Osteocyte (in vitro differentiated cells): ENCODE measurements around the gene H4C16.

DNA sequence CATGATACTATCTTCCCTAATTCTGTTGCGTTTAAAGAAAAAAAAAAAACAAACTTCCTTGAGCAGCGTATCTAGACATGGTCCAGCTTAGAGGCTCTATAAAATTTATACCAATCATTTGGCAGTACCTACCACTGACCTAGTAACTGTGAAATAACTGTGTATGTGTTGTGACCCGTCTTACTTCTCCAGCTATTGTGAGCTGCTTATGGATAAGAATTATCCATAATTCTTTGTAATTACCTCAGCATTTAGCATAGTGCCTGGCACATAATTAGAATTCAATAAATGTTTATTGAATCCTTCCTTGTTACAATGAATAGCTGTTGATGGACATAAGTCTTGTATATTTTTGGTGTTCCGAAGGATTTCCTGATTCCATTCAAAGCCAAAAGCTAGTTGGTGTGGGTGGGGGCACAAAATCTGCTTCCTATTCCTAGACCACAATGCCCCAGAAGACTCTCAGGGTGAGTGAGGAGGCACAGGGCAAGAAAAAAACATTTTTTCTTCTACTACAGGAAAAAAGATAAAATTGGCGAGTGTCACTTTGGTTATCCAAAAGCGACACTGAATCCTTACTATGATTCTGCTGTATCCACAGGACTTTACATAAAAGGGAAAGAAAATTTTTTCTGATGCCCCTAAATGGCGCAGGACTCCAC is 53.1 kb downstream of the DUSP16 start:
- PRO-cap: no peak

DNA sequence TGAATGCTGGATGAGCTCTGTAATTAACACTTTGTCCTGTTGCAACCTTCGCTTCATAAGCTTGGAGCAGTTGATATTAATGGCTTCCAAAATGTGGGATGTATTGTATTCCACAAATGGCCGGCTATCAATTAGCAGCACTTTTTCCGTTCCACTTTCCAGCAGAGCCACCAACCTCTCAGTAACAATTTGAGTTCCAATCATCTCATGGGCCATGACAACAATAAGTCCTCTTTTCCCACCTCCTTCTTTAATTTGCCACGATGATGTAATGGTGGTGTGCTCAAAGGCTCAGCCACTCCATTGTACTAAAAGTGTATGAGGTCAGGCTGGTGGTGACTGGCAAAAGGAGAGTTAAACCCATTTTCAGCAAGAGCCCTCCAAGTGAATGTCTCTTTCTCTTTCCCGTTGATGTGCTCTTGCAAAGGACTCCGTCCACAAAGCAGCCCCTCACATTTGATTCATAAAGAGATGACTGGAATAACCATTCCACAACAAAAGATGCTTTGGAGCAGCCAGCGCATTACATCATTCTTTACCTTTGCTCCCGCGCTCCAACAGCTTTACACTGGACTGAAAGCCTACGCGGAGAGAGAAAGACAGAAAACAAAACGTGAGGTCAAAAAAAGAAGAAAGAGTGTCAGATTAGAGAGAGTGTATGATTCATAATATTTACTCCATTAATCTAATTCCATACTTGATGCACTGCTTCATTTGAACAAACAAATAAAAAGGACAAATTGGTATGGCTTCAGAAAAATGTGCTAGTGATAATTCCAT is 41.6 kb downstream of the DUSP16 start:
- PRO-cap: no peak

DNA sequence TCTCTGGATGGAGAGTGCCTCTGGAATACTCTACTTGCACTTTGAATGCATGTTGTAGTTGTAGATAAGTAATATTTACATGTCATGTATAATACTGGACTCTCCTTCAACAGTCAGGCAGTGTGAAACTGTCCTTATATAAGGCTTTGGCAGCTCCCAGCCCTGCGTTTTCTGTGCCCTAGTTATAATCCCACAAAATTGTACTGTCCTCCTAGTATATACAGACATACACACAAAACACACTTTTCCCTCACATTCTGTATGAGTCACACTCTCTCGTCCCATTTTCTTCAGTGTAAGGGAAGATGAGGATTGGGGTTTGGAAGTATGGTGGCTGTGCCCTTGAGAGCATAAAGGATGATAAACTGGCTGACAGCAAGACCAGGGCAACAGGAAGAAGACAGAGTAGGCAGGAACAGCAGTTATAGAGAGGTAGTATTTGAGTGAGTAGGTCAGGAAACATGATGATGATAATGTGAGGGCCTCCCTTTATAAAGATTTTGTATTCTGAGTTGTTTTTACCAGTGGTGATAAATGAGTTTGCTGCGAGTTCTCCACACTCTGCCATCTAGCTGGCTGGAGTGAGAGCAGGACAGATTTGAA is 4.9 kb downstream of the CREBL2 start:
- PRO-cap: no peak

GRCh38 chr12:12705888-12706344 is 9.9 kb upstream of the GPR19 start:
- PRO-cap: no peak

DNA sequence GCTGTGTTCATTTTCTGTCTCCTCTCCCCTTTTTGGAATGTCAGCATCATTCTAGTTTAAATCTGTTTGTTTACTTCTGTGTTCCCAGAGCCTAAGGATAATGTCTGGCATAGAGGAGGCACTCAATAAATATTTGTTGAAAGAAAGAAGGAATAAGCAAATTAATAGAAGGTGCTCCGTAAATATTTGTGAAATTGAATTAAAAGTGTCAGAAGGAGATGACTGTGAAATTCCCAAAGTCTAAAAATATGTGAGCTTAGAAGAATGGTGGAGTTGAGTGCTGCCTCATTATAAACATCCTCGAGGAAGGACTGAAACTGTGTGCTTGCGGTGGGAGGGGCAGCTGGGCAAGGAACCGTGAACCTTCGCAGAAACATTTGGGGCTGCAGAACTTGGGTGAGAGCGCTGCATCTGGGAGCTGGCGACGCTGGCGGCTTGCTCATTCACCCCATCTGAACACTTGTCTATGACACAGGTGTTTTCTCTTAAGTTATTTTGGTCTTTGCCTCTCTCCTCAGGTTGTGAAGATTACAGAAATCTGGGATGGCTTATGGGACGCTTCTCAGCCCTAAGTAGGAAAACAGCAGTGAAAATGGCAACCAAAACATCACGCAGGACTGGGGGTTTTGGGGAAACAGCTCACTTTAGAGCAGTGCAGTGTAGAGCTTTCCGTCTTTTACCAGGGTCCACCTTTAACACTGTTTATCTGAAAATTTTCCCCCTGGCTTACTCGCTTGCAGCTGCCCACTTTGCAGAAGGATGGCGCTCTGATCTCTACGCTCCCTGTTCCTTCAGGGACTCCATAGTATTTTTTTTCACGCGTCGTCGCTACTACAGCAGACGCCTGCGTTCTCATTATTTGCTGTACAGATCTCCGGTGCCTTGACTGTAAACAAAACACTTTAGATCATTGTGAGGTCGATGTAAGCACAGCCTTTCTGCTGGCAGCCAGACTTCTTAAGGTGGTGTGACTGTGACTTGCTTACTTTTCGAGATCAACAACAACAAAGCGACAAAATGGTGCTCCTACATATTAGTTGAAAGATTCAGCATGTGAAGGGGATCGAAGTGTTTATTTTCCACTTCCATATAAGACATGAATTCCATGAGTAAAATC is 2.8 kb upstream of the CDKN1B start:
- PRO-cap: unidirectional peak, plus-strand start at position 388 of the sequence

GRCh38 chr12:12809135-12809479 is 4.0 kb upstream of the DDX47 start:
- PRO-cap: no peak

DNA sequence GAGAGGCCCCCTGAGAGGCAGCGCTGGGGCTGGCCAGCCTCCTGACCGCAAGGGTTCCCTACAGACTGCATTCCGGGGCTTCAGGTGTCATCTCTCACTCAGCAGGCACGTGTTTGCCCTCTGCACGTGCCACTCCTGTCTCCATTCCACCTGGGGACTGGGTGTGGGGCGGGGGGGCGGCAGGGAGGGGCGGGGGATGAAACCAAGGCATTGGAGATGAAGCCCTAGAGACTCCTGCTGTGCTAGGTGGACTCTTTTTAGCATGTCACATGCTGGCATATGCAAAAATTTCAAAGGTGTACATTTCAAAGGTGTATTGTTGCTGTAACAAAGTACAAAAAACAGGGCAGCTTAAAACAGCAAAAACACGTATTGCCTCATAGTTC is 5.9 kb upstream of the GPRC5A start:
- PRO-cap: no peak

DNA sequence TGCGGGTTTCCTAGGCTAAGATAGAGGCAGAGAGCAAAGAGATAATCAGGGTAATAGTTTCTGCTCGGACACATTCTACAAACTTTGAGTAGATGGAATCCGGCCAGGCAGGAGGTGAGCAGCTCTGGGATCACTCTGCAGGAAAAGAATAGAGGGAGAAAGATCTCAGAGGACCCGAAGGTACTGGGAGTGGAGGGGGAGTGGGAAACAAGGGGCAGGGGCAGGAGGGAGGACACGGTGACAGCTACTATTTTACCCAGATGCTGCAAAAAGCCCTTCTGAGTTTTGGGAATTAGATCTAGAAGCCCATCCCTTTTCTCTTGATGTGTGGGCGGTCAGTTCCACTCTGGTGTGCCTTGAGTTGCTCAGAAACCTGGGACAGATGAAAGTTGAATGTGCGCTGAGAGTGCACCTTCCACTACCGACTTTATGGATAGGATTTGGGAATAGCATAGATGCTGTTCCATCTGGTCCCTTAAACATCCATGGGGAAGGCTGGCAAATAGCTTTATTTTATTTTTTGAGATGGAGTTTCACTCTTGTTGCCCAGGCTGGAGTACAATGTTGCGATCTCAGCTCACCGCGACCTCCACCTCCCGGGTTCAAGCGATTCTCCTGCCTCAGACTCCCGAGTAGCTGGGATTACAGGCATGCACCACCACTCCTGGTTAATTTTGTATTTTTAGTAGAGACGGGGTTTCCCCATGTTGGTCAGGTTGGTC is 662 bp downstream of the GPRC5A start:
- PRO-cap: no peak

DNA sequence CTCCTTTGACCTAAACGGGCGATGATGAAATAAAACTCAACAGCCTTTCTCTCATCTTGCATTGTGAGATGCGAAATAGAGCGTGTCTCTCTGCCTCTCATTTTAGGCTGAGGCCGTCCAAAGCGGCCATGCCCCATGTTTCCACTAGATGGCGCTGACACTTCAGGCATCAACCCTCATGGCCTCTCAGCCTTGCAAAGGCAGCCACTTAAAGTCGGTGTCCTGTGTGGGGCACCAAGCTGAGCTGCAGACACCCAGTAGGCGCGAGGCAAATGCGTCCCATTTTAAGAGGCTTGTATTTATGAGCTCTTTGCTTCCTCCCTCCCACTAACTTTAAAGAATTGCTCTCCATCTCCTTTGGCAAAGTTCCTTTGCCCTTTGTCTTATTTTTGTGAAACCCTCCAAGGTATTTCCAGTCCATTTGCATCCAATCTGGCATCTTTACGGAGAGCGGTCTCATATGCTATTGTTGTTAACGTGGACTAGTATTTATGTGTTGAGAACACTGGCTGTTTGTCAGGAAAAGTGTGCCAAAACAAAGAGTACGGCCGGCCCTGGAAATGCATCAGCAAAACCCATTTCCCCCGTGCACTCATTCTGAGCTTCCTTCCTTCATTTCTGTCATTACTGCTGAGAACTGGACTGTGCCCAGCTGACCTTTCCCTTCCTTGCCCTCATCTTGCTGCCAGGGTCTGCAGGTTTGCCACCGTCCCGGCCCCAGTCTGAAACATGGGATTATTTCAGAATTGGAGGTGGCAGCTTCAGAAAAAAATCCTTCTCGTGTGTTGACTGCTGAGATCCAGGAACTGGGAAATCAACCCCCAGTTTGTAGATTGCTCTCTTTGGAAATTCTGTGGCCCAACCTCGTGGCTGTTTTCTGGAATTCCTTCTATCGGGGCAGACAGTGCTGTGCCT is 25.2 kb downstream of the GPRC5A start:
- PRO-cap: no peak

DNA sequence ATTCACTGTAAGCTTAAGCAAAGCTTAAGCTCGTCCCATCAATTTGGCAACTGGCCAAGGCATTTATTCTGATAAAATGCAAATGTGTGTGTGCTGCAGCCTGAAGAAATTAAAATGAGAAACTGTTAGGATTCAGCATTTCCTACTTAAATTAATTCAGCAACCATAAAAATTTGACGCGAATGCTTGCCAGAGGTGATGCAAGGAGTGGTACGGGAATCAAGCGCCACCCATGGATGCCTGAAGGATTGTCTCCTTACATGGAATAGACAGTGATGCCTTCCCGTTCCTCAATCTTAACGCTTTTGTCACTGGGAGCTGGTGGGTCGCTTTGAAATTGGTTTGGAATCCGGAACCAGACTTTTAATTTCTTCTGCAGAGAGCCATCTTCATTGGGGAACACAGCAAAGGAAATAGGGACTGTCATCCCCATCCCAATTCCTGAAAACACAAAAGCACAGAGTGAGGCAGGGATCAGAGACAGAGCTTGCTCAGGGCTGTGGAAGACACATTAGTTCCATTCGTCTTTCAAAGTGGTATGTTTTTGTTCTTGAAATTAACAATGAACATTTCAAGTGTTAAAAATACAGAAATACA is 13.1 kb downstream of the HEBP1 start:
- PRO-cap: no peak

- PRO-cap: no peak
These were observed 22.8 kb downstream of the FAM234B start for GRCh38 chr12:13066953-13067500.

DNA sequence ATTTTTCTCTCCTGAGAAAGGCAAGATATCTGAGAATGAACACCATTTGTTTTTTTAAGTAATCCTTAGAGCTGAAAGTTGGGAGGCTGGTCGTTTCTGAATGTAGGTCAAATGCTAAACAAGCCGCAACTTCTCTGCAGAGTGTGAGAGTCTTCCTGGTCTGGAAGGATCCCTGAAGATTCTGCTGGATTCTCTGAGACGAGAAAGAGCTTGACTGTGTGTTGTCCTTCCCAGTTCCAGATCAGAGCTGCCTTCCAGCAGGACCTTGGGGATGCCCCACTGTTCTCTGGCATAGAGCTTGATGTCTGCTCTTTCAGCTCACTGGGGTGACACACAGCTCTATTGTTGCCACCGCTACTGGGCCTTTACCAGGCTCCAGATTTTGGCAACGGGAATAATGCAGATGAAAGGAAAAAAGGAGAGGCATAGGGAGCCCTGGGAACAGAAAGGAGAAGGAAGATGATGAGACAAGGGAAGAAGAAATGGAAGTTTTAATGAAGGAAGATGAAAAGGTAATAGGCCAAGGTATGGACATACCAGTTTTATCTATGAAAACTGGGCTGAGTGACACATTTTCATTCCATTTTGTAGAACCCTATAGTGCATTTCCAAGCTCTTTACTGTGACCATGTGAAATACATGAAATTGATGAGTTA is 608 bp downstream of the GSG1 start:
- PRO-cap: no peak

- PRO-cap: no peak
These were observed 3.7 kb downstream of the EMP1 start for GRCh38 chr12:13199984-13200917.

- PRO-cap: no peak
These were observed 17.6 kb downstream of the EMP1 start for GRCh38 chr12:13214216-13214489.

DNA sequence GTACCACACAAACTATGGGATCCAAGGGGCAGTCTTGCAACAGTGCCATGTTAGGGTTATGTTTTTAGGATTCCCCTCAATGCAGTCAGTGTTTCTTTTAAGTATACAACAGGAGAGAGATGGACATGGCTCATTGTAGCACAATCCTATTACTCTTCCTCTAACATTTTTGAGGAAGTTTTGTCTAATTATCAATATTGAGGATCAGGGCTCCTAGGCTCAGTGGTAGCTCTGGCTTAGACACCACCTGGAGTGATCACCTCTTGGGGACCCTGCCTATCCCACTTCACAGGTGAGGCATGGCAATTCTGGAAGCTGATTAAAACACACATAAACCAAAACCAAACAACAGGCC is 18.9 kb downstream of the EMP1 start:
- PRO-cap: no peak

GRCh38 chr12:14259988-14261118 is 105.1 kb upstream of the ATF7IP start:
- PRO-cap: no peak

GRCh38 chr12:14401266-14401863 is 35.9 kb downstream of the ATF7IP start:
- PRO-cap: no peak

GRCh38 chr12:14756188-14756612 is 14.7 kb downstream of the H4C16 start:
- PRO-cap: no peak

DNA sequence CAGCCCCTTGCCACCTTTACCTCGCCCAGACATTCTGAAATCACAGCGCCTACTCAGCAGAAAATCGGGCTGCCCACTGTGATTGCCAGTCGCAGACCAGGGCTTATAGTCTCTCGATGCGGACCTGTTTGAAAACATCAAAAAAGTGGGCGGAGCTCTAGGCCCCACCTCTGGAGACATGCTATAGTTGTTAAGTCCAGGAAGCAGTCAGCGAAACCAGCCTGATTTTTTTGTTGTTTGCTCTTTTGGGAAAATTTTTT is at the start of gene H4C16:
Gene H4C16 (minus strand): TSS at position 80 of the 260 bp plus-strand sequence.
- PRO-cap: bidirectional peak, plus-strand start at position 179 of the sequence, minus-strand start at position 80 of the sequence

DNA sequence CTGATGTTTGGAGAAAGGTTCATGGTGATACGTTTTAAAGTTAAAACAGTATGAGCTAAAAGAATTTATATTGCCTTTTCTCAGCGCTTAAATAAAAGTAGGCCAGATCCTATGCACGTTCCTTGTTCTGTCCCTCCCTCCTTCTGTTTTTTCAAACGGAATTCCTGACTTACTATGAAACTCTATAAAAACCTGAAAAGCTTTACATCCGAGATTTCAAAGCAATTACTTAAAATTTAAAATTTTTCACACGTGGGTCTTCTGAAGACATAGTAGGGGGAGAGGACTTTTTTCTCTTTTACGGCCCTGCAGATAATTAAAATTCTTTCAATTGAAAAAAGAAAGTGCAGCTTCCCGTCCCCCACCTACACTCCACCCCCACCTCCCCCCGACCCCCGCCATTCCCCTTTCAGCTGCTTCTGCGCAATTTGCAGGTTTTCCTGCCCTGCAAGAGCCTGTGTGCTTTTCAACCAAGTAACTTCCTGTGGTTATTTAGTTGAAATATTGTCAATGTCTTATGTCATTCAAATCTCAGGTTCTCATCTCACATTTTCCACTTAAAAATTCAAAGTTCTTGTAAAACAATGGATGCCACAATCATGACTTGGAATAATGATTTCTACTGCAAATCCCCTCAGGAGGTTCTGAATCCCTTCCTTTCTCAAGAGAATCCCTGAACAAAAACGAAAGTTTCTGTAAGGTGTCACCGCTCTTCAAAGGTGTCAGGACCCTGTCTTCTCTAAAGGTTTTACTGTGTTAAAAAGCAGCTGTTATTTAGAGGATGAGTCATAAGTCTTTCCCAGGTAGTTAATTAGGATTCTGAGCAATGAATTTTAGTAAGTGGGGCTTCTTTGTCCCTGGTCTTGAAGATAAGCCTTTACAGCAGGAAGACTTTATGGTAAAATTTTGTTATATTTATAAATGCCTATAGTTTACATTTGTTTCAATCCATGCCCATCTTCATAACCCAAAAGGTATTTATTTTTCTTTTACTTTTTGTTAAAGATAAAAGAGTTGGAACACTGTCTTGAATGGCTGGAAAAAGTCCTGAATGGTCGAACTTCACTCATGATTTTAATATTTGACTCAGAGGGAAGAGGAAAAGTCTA is 735 bp upstream of the H4C16 start:
- PRO-cap: no peak